BE2C (cell line): ENCODE results near the gene MYT1.

DNA sequence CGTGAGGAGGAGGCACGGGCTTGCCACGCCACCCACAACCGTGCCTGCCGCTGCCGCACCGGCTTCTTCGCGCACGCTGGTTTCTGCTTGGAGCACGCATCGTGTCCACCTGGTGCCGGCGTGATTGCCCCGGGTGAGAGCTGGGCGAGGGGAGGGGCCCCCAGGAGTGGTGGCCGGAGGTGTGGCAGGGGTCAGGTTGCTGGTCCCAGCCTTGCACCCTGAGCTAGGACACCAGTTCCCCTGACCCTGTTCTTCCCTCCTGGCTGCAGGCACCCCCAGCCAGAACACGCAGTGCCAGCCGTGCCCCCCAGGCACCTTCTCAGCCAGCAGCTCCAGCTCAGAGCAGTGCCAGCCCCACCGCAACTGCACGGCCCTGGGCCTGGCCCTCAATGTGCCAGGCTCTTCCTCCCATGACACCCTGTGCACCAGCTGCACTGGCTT lies 627 bp downstream of the TNFRSF6B start:
- RRBS: 8% methylated on average over 10 of the region's 21 CpGs

- RRBS: 2% methylated on average over 30 of the region's 100 CpGs
Measured at GRCh38 chr20:63829728-63830812, 994 bp downstream of the ZBTB46 start.

GRCh38 chr20:63831994-63832882 lies 1.2 kb upstream of the ZBTB46 start:
- RRBS: 35% methylated on average over 40 of the region's 89 CpGs

DNA sequence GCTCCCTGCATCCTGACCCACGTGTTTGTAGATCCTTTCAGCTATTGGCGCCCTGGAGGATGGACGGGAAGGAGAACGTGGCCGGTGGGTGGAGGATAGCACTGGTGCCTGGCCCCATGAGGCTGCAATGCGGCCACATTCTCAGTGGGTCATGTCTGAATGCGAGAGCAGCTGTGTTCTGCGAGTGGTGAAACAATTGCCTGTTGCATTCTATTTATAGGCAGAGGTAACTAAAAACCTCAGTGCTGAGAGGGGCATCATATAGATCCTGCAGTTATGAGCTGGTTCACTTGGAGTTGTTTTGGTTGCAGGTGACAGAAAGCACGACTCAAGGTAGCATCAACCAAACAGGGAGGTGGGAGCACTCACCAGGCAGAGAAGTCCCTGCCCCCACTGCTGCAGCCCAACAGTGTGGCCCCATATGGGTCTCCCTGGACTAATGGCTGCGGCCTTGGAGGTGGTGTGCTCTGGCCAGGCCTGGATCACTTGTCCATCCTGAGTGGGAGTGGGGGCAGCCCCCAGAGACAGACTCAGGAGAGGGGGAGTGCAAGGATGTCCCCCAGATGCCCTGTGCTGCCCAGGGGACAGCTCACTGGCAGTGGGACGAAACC lies 13.2 kb downstream of the TPD52L2 start:
- RRBS: no CpG with 5 or more reads among the region's 11 CpGs

DNA sequence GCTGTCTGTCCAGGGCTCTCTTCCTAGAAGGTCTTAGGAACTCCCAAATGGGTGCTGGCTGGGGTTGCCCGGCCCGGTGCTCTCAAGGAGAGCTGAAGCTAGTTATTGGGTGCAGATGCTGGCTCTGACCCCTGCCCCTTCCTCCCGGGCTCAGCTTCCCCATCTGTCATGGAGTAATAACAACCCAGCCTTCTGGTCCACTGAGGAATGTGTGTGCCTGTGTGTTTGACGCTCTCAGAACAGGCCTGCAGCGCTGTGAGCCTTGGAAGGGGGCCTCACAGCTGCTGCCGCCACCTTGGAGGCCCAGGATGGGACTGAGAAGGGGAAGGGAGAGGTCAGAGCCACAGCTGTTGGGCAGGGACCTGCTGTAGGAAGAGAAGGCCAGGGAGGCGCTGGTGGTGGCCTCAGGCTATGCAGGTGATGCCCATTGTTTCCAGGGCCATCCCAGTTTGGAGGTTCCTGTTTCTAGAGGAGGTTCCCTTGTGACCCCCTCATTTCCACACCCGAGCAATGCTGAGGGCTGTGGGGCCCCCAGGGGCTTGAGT lies 13.8 kb downstream of the TPD52L2 start:
- RRBS: 84% methylated on average over 2 of the region's 8 CpGs

DNA sequence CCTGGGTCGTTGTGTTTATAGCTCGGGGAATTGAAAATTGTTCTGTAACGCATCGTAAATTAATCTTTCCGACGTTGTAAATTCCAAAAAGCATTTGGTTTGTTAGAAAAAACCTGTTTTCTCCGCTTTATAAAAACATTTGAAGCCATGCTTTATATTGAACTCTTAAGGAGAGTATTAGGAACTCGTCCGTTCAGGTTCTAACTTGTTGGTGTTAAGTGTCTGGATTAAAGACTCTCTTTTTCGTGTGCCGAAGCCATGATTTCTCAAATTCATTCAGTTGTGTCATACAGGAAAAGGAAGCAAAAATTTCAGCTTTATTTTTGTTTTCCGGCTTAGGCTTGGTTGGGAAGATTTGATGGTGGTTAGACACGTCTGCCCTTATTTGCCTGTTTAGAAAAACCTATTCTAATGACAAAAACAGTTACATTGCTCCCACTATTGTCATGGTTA lies 842 bp downstream of the DNAJC5 start:
- RRBS: no CpG with 5 or more reads among the region's 13 CpGs

- RRBS: no CpG with 5 or more reads among the region's 13 CpGs
Measured at GRCh38 chr20:63906813-63907760, 12.2 kb downstream of the DNAJC5 start.

- RRBS: no CpG with 5 or more reads among the region's 16 CpGs
Measured at GRCh38 chr20:63909697-63910262, 14.9 kb downstream of the DNAJC5 start.

DNA sequence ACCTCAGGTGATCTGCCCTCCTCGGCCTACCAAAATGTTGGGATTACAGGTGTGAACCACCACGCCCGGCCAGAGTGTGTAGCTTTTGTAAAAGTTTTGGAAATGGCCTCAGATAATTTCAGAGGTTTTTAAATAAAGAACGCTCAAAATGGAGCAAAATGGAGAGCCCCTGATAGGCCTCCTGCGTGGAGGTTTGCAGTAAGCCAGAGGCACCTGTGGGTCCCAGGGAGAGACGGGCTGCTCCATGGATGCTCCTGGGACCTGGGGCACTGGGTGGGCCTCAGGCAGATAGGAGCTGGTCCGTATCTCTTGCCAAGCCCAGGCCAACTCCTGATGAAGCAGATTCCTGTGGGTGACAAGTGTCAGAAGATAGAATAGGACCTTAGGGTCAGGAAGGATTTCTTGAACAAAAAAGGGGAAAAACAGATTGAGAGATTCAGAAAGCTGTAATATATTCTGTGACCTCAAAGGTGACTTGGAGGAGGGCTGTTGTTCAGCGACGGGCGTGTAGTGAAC lies 20.0 kb downstream of the DNAJC5 start:
- RRBS: no CpG with 5 or more reads among the region's 10 CpGs

- RRBS: 9% methylated on average over 7 of the region's 15 CpGs
Measured at GRCh38 chr20:63948119-63948497, 8.1 kb downstream of the UCKL1 start.

DNA sequence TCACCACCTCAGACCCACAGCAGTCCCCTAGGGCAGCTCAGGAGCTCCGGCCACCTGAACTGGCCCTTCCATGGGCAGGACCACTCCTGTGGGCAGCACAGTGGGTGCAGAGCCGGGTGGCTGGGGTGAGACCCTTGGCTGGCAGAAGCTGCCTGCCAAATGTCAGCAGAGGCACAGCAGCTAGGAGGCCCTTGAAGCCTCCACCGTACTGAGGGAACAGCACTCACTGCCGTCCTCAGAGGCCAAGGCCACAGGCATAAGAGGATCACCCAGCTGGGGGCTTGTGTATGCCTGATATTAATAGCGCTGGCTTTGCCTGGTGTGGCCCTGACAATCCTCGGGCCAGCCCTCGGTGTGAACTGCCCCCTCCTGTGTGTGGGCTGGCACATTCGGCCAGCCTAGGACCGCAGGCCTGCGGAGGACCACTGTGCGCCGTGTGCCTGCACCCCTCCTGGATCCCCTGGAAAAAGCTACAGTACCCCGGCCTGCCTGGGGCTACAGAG lies 5.2 kb downstream of the UCKL1 start:
- RRBS: 86% methylated on average over 2 of the region's 13 CpGs

DNA sequence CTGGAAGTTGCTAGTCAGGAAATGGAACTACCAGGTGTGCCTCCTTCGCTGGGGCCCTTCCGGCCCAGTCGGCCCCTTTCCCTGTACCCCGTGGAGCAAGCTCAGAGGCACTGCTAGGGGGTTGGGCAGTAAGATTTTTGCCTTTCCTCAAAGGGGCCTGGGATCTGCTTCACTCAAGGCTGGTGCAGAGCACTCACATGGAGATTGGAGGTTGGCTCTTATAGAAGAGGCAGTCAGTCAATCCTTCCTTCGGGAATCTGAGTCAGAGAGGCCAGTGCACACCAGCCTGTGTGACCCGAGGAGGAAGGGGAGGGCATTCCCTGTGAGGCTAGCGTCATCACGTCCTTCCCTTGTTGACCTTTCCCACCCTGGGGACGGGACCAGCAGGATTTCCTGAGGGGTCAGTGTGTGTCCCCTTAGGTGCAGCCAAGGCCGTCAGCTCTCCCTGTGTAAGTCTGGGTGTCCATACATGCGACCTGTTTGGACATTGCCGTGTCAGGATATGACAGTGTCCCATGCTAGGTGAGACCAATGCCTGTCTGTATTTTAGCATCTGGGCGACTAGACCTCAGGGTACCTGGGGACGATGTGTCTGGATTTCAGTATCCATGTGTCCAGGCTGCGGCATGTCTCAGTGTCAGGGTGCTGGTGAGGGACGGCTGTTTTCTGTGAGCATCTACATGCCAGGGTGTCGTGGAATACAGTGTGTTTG lies 2.7 kb upstream of the ZNF512B start:
- RRBS: no CpG with 5 or more reads among the region's 17 CpGs

- RRBS: 89% methylated on average over 3 of the region's 19 CpGs
Measured at GRCh38 chr20:64044417-64045704, 4.6 kb downstream of the SOX18 start.

- RRBS: 23% methylated on average over 4 of the region's 19 CpGs
Measured at GRCh38 chr20:64064021-64064919, 1.3 kb downstream of the TCEA2 start.

DNA sequence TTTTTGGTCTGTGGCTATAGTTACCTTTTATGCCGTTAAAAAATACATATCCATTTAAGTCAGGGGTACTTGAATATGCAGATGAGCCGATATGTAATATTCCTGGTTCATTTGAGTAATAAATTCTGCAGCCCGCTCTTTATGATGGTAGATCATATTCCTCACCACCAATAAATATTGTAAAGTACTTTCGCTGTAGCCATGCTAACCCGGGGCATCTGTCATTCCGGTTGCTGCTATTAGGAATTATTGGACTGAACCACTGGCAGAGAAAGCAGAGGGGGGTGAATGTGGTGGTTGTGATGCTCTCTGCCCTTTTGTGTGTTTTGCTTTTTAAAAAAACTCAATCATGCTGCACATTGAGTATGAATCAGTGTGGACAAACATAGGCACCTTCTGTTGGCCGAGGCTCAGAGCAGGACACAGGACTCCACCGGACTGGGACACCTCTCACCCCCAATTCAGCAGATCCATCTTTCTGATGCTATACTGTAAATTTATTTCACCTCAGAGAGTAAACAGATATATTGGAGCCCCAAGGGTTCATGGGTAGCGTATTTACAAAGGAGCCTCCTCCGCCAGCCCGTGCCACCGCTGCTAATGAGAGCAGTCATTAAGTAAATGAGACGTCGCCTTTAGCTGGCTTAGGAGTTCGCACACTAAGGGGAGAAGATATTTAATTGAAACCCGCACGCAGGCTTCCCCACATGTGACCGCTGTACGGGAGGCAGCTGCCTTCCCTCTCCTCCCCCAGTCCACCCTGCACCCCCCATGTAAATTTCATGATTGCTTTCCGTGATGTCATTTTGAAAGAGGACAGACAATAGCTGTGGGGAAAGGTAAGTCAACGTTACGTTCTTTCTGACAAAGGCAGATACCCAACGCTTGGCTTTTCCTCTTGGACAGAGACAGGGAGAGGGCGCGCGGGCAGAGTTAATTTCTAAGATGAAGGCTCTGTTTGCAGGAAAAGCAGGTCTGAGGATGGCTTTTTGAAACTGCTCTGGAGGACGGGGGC lies at the start of gene MYT1:
TSS of gene MYT1 (plus strand) at position 552 of the 1,015 bp plus-strand sequence.
- RRBS: no CpG with 5 or more reads among the region's 27 CpGs

GRCh38 chr20:64256282-64256927 lies 857 bp downstream of the PCMTD2 start:
- RRBS: no CpG with 5 or more reads among the region's 14 CpGs